Measurements from ENCODE around the genes DNTTIP2 and ABCD3.

GRCh38 chr1:92783554-92783945 is 1.4 kb downstream of the EVI5 start:
- PRO-cap: no peak
- RAMPAGE, long total RNA: no peak

DNA sequence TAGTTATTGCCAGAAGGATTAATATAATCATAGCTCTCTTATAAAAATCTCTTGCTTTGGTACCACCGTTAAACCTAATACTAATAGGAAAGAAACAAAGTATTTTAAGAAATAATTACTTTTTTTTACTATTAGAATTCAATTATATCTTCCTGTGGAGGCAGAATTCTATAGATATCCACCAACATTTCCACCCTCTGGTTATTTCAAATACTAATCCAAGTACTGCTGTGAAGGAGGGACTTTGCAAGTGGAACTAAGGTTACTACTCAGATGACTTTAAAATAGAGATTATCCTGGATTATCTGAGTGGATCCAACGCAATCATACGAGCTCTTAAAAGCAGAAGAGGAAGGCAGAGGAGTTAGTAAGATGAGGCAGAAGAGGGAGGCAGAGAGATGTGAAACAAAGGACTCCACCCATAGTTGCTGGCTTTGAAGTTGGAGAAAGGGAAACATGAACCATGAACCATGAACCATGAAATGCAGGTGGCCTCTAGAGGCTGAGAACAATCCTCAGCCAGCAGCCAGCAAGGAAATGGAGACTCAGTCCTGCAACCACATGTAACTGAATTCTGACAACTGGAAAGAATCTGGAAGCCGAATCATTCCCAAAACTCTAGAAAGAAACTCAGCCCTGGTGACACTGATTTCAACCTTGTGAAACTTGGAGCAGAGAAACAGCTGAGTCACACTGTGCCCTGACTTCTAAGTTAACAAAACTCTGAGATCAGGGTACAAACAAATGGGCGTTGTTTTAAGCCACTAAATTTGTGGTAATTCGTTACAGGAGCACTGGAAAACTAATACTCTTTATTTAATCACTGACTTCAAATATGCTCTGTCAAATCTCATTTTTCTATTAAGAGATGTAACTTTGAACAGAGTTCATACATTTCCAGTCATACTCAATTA is 10.2 kb downstream of the DIPK1A start:
- PRO-cap: no peak
- RAMPAGE, long total RNA: no peak

DNA sequence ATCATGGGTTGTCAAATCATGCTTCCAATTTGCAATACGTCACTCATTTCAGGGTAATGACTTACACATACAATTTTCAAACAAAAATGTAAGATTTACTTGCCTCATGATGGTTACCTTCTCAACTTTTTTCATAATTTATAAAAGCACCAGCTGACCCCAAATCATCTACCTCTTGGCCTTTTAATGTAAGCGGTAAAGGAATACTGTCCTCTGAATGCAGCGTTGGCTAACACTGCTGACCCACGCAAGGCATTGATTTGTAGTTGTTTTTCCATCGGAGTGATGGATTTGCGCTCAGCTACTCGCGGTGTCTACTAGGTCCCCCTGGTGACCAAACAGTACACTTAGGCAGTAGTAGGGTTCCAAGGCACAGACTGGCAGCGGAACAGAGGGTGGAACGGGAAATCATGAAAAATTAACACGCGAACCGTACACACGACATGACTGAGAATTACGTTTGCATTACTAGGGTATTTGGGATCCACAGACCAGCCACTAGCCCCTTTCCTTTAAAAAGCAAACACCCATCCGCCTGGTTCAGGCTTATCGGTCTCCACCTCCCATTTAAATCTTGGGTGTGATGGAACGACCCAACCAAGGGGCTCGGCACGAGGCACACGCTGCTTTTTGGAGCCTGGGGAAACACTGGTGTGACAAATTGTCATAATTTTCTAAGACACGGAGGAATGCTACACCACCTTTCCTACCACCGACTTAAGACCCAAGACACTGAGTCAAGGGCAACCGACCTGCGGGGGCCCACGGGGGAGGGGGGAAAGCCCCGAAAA is 859 bp downstream of the DIPK1A start:
- PRO-cap: no peak
- RAMPAGE, long total RNA: no peak

DNA sequence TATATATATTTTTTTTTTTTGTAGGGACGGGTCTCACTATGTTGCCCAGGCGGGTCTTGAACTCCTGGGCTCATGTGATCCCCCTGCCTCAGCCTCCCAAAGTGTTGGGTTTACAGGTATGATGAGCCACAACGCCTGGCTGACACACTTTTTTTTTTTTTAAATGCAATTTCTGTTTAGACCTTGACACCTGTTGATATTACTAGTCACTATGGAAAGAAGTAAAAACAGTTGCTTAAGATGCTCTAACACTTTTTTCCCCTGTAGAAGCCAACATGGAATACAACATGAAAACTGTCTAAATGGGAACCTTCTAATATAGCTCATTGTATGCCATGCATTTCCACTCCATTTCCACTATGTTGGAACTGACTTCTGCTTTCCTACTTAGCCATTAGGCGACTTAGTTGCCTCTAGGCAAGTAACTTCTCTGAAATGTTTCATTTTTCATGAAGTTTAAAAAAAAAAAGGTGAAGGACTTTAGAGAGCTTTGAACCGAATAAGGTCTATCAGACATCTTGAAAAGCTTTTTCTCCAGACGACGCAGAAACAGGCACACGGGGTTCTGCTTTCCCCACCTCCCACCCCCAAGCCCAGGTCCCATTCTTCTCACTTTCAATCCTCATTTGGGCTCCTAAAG is 717 bp upstream of the DR1 start:
- PRO-cap: no peak
- RAMPAGE, long total RNA: no peak

DNA sequence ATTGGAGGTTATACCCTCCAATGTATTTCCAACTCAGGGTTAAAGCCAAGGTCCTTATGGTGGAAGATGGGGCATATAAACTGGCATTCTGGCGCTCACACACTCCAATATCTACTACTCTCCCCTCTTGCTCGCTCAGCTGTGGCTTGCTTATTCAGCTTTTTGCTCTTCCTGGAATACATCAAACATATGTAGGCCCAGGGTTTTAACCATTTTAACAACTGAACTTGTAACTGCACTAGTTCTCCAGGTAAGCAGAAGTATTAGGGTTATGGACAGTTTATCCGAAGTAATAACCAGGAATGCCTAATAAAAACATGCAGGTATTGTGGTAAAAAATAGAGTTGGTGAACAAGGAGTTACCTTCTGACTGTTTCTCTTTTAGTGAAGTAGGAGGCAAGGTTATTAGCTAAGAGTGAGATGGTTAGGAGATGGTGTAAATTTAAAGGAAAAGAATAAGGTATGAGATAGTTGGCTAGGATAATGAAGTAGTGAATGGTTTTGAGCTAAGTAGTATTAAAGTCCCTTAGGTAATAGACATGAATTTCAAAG is 40.7 kb downstream of the FNBP1L start:
- PRO-cap: no peak
- RAMPAGE, long total RNA: no peak

GRCh38 chr1:93582826-93583605 is 98.6 kb downstream of the BCAR3 start:
- PRO-cap: no peak
- RAMPAGE, long total RNA: no peak

- PRO-cap: no peak
- RAMPAGE, long total RNA: no peak
Observed at GRCh38 chr1:93680620-93681503, 775 bp downstream of the BCAR3 start.

DNA sequence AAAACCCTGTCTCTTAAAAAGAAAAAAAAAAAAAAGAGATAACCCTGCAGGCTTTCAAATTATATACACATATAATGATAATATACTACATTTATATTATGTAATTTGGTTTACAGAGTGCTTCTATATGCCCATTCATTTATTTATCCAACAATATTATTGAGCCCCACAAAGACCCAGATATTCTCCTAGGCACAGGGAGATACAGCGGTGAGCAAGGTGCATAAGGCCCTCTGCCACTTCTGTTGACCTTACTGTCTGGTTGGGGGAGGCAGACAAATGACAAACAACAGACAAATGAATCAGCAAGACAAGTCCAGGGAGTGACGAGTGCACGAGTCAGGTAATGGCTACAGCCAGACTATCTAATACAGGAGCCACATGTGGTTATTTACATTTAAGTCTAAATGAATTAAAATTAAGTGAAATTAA is 21.9 kb upstream of the BCAR3 start:
- PRO-cap: no peak
- RAMPAGE, long total RNA: no peak

DNA sequence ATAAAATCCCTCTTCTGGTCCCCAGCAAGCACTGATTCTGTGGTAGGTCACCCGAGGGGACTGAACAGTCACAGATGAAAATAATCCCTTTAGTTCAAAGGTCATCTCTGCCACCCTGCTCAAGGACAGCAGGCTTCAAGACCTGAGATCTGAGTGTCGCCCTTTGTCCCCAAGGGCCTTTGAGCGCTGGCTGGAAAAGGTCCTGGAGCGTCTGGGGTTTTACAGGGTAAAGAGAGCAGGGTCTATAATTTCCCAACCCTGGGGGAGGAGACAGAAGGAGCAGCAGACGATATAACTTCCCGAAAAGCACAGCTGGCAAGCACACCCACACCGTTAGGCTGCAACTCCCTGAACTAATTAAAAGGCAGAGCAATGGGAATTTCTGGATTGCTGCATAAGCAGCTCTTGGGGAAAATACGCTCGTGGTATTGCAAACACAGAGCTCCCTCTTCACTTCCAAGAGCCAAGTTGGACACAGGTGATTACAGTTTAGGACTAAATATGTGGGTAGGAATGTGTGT is 87.3 kb upstream of the BCAR3 start:
- PRO-cap: no peak
- RAMPAGE, long total RNA: no peak

DNA sequence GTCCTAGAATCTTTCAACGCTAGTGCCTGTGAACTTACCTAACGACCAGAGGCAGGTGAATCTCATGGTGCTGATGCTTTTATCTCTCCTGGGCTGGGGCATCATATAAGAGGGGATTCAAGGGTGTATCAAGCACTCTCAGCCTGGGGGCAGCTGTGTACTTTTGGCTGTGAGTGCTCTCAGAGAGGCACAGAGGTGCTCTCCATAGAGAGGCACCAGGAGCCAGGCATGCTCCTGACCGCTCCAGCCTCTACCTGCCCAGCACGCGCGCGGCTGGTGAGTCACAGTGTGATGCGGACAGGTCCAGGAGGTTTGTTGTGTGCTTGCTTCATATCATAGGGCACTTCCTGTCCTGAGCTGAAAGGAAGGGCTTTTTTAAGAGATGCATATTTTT is 93.5 kb upstream of the BCAR3 start:
- PRO-cap: no peak
- RAMPAGE, long total RNA: no peak

DNA sequence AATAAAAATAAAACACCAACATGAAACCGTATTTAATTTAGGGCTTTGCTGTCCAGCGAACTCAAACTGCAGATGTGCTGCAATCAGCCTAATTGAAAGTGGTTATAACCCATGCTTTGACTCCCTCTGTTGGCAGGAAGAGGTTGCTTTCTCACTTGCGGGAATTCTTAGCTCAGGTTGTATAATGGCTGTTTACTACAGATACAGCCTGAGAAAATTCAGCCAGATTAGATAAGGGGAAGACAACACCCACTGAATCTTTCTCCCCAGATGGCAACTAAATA is 34.7 kb downstream of the DNTTIP2 start:
- PRO-cap: no peak
- RAMPAGE, long total RNA: no peak

GRCh38 chr1:93879060-93879852 is at the start of gene DNTTIP2:
Gene DNTTIP2, minus strand, starts transcription at chr1:93879206.
- PRO-cap: bidirectional peak, plus-strand start at chr1:93879305, minus-strand start at chr1:93879180
- RAMPAGE, long total RNA: start-site peak on the minus strand at chr1:93879160-93879165, 86 and 86 reads in 2 replicates

GRCh38 chr1:94022332-94022969 is 98.5 kb downstream of the ABCA4 start:
- PRO-cap: no peak
- RAMPAGE, long total RNA: no peak

- PRO-cap: no peak
- RAMPAGE, long total RNA: no peak
Observed at GRCh38 chr1:94063121-94063773, 57.7 kb downstream of the ABCA4 start.

- PRO-cap: no peak
- RAMPAGE, long total RNA: no peak
Observed at GRCh38 chr1:94202859-94203492, 34.4 kb downstream of the ARHGAP29 start.

GRCh38 chr1:94350427-94350947 is 67.7 kb upstream of the ABCD3 start:
- PRO-cap: no peak
- RAMPAGE, long total RNA: no peak

DNA sequence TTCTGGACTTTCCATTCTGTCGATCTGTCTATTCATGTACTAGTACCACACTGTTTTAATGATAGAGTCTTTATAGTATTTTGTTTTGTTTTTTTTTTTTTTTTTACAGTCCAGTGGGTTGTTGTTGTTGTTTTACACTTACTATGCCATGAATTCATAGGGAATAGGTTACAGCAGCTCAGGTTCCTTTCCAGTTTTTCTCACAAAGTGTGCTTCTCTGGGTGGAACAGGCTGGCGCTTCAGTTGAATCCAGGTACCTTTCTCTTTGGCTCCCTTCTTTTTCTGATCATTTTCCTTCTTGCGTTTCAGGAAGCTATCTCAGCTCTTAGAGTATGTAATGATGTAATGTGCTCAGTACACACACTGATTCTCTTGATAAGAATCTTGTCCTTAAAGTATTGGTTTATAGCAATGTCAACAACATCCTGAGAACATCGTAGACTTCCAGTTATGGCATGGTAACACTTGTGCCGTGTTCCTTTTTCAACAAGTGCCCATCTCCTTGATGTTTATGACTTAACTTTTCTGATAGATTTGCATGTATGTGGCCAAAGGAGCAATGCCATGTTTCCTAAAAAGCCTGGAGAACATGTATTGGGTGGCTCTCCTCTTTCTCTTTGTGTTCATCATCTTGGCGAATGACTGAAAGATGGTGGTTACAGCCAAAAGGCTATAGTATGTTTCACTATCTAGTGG is 11.8 kb upstream of the ABCD3 start:
- PRO-cap: no peak
- RAMPAGE, long total RNA: no peak

DNA sequence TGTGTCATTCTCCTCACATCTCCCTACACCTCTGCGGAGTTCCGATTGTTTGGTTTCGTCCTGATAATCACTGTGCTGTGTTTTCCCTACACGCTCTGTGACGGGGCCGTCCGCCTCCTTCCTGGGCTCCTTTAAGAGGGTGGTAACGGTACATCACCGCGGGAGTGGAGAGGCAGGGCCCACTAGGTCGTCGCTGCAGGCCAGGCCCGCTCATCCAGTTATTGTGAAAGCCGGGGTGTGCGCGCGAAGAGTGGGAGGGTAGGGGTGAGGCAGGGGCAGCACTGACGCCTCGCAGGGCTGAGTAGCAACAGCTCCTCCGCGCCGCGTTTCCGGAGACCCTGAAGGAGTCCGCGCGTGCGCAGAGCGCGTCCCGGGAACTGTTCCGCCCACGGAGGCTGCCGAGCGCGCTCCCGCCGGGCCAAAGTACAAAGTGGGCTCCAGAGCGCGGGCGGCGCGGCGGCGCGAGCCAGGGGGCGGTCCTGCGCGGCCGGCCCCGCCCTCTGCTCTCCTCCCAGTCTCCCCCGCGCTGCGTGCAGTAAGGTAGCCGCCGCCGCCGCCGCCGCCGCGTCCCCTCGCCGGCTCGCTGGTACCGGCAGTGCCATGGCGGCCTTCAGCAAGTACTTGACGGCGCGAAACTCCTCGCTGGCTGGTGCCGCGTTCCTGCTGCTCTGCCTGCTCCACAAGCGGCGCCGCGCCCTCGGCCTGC is at the start of gene ABCD3:
Gene ABCD3 (plus strand): TSS at position 511 of the 706 bp plus-strand sequence.
- PRO-cap: bidirectional peak, plus-strand start at position 595 of the sequence, minus-strand start at position 223 of the sequence
- RAMPAGE, long total RNA: no peak

- PRO-cap: no peak
- RAMPAGE, long total RNA: no peak
Observed at GRCh38 chr1:94479500-94479991, 61.4 kb downstream of the ABCD3 start.

- PRO-cap: no peak
- RAMPAGE, long total RNA: no peak
Observed at GRCh38 chr1:94499338-94499648, 42.3 kb downstream of the F3 start.

Data from Karpas-422 (cell line).